Metanephros (tissue), 2 donors: Measurements from ENCODE around the gene KSR2.

GRCh38 chr12:115872783-115873875, 404.4 kb downstream of the MED13L start:
- RAMPAGE, long total RNA = no peak

- RAMPAGE, long total RNA = no peak
Measured at GRCh38 chr12:115944718-115945541, 332.6 kb downstream of the MED13L start.

GRCh38 chr12:116002657-116003344, 274.7 kb downstream of the MED13L start:
- RAMPAGE, long total RNA = no peak

DNA sequence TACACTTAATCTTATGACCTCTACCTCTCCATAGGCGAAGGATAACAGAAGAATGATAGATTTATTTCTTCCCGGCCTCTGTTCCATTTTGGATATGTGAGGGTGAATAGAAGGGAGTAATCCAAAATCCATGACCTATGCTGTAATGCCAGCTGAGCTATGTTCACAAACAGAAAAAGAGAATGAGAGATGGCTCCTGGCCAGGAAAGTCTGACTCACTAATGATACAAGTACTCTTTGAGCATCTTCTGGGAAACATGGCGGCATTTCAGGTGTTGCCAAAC, 55.2 kb downstream of the MED13L start:
- RAMPAGE, long total RNA = no peak

DNA sequence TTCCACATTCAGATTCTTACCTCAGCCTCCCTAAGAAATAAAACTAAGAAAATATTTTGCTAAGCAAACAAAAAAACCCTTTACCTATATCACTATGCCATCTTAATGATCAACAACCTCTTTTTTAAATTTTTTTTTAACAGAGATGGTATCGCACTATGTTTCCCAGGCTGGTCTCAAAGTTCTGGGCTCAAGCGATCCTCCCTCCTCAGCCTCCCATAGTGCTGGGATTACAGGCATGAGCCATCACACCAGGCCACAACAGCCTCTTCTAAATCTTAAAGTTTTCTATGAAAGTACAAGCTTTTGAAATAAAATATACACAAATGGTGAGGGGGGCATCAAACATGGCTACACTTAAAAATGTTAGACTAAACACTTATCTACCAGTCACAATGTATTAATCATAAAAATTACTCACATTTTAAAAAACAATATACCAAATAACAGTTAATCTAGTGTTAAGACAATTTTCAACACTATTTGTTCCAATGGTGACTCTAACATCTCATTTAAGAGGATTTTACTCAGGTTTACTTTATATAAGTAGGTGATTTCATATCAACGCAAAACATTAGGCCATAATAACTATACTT, 48.6 kb downstream of the MED13L start:
- RAMPAGE, long total RNA = no peak

- RAMPAGE, long total RNA = no peak
Measured at GRCh38 chr12:116274690-116275324, 2.7 kb downstream of the MED13L start.

DNA sequence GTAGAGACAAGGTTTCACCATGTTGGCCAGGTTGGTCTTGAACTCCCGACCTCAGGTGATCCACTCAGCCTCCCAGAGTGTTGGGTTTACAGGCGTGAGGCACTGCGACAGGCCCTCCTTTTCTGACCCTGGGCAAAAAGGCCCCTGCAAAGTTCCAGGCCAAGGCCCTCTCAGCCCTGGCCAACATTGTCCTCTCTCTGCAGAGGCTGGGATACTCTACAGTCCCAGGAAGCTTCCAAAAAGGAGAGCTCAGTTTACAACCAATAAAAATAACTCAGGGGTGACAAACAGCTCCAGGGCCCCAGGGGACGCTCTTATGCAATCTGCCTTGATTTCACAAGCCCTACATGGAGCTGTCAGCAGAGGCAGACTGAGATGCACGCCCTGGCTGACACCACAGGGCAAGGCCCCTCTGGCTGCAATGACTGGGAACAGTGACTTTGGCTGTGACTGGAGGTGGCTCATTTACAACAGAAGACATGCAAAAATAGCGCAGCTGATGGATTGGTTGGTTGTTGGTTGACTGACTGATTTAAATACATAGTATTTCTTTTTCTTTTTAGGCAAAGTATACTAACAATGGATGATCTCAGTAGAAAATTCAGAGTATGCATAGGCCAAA, 129.0 kb upstream of the MED13L start:
- RAMPAGE, long total RNA = no peak

GRCh38 chr12:116434143-116434627, 125.0 kb upstream of the MAP1LC3B2 start:
- RAMPAGE, long total RNA = no peak

DNA sequence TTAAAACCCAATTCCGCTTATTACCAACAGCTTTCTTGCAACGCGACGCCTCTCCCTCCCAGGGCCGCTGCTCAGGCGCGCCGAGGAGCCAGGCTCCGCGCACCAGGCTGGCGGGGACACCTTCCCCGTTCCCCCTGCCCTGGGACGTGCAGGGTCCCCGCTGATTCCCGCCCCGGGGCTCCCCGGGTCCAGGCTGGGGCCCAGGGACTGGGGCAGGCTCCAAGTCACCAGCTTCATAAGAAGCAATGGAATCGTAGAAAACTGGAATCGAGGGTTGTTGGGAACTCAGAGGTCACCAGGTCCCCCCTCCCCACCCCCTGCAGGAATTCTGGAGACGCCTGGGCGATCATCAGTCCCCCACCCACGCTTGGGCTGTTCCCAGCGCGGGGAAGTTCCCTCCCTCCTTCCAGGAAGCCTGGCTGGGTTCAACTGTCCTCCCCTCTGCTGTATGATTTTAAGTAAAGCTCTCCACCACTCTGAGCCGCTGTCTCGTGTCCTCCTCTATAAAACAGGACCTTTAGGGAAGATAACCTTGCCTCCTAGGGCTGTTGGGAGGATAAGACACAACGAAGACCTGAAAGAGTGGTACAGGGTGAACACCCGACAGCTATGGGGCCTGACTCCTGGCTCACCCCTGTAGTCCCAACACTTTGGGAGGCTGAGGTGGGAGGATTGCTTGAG, 50.4 kb upstream of the MAP1LC3B2 start:
- RAMPAGE, long total RNA = no peak

GRCh38 chr12:116551693-116552186, 7.4 kb upstream of the MAP1LC3B2 start:
- RAMPAGE, long total RNA = no peak

- RAMPAGE, long total RNA = no peak
Measured at GRCh38 chr12:116604080-116604476, 44.9 kb downstream of the MAP1LC3B2 start.

- RAMPAGE, long total RNA = no peak
Measured at GRCh38 chr12:116821089-116821872, 60.0 kb downstream of the HRK start.

DNA sequence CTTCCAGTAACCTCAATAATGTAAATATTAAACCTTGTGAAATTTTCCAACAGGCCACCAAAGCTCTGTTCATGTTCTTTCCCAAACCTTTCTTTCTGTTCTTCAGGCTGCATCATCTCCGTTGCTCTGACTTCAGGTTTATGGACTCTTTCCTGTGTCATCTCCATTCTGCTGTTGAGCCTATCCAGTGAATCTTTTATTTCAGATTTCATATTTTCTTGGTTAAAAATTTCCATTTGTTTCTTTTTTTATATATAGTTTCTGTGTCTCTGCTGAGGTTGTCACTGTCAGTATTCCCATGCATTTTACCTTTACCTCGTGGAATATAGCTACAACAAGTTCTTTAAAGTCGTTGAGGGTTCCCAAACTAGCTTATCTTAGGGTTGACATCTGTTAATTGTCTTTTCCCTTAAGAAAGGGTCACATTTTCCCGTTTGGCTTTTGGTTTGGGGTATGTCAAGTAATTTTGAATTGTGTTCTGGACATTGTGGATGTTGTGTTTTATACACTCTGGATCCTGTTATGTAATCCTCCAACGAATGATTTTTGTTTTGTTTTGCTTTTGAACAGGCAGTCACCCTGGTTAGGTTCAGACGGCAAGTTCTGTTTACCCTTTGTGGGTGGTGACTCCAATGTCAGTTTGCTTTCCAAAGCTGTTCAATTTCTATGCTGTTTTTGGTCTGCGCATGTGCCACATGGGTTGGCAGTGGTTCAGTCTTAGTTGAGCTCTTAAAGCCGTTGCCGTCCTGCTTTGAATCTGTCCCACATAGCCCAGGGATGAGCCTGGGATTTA, 85.0 kb downstream of the TESC start:
- RAMPAGE, long total RNA = no peak

GRCh38 chr12:117030430-117031107, 68.6 kb downstream of the TESC start:
- RAMPAGE, long total RNA = no peak

DNA sequence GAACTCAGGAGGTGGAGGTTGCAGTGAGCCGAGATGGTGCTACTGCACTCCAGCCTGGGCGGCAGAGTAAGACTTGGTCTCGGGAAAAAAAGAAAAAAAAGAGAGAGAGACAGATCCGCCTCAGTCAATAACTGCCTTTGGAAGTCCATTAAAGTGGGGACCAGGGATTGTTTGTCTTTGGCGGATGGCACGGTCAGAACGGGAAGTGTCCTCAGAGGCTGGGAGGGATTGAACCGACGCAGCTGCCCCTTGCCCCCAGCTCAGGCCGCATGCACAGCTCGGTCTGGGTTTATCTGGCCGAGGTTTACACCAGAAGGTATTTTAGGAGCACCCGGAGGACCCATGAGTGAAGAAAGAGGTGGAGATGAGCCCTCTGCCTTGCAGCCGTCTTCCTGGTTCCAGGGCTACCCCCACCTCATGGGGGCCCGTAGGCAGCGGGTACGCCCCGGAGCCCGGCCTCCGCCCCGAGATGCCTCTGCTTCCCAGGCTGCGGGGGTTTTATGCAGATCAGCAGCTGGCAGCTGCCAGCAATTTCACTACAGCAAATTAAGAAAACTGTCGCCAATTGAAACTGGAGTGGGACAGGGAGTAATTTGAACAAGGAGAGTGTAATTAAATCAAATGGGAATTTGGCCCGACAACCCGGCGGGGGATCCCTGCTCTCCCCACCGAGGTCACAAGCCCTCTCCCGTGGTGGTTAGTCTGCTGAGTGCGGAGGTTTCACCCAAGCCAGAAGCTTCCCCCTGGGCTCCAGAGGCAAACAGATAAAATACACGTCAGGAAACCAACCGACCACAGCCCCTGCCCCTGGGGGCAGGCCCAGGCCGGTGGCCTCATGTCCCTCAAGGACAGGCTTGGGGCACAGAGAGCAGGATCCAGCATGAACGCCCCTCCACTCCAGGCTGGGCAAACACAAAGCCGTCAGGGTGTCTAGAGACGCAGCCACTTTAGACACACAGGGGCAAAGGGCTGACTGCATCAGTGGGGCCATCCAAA, 54.1 kb downstream of the TESC start:
- RAMPAGE, long total RNA = no peak

DNA sequence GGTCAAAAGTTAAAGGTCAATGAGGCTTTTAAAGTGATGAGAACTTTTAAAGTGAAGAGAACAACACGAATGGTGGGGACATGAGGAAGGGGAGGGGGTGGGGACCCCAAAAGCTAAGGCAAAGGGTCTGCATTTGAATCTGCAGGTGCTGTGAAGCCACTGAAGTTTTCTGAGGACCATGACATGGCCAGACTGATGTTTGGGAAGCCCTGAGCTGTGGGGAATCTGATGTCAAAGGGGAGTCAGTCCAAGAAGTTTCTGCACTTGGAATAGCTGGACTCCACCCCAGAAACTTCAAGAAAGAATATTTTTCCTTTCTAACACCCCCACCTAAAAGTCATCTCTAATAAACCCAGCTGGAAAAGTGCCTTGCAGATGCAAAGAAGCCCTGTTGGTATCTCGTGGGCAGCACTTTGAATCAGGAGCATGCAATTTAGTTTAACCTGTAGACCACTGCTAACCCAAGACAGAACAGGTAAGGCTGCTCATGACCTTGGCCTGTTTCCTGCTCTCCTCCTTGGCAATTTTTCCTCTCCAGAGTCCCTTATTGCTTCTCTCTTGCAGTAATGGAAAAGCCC, 200.8 kb upstream of the NOS1 start:
- RAMPAGE, long total RNA = no peak

DNA sequence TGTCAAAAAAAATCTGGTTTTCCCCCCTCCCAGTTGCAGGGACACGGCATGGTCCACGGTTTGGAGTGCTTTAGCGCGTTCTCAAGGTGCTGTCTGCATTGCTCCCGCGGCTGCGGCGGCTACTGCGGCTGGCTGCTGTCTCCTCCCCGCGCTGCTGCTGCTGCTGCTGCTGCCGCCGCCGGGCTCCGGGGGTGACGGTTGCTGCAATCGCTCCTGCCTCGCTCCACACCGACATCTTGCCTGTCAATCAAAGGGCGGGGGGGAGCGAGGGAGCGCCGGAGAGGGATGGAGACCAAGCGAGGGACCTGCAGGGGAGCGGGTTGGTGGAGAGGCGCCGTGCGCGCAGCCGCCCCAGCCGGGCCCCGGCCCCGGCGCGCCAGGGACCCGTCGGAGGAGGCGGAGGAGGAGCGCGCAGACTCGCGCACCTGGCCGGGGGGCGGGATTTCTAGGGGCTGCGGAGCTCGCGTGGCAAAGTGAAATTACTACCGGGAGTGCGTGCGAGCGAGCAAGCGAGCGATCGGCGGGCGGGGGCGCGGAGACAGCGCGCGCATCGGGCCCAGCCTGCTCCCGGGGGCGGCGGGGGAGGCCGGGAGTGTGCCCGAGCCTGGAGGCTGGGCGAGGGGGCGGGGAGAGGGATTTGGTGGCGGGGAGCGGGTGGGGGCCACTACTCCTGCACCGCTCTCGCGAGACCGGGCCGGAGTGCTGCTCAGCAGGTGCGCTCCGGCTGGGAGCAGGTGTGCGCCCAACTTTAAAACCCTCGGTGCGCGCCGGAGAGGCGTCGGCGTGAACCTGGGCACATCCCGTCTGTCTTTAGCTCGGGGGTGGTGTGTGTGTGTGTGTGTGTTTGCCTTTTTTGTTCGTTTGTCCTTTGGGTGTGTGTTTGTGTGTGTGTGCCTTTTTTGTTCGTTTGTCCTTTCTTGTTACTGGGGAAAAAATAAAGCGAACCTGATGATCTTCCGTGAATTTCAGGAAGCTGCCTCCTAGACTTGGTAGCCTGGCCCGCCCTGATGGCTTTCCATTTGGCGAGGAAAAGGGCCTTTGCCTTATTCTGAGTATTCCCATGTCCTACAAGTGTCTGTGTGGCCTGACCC, at the start of gene KSR2:
Gene KSR2 (minus strand): TSS at position 249 of the 1,091 bp plus-strand sequence.
- RAMPAGE, long total RNA = no peak

DNA sequence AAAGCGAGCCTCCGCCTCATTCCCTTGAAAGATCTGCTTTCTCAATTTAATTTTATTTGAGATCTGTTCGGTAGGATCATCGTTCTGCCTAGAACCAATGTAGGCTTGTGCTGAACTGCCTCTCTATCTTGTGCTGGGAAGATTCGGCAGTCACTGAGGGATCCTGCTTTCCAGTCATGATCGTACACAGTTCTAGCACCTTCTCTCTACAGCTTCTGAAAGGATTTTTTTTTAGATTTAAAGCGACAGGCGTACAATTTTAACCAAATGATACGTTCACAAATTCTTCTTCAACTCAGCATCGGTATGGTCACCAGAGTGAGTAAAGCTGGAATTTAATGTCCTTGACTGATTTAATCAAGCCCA, 54.4 kb downstream of the PEBP1 start:
- RAMPAGE, long total RNA = no peak

DNA sequence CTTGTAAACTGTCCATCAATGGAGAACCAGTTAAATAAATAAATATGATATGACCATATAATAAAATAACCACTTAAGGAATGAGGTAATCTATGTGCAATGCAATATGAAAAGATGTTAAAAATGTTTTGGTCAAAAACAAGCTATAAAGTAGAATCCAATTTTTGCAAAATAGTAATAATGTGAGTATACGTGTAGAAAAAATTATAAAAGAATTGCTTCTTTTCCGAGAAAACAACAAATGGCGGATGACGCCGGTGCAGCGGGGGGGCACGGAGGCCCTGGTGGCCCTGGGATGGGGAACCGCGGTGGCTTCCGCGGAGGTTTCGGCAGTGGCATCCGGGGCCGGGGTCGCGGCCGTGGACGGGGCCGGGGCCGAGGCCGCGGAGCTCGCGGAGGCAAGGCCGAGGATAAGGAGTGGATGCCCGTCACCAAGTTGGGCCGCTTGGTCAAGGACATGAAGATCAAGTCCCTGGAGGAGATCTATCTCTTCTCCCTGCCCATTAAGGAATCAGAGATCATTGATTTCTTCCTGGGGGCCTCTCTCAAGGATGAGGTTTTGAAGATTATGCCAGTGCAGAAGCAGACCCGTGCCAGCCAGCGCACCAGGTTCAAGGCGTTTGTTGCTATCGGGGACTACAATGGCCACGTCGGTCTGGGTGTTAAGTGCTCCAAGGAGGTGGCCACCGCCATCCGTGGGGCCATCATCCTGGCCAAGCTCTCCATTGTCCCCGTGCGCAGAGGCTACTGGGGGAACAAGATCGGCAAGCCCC, 110.1 kb downstream of the PEBP1 start:
- RAMPAGE, long total RNA = no peak

DNA sequence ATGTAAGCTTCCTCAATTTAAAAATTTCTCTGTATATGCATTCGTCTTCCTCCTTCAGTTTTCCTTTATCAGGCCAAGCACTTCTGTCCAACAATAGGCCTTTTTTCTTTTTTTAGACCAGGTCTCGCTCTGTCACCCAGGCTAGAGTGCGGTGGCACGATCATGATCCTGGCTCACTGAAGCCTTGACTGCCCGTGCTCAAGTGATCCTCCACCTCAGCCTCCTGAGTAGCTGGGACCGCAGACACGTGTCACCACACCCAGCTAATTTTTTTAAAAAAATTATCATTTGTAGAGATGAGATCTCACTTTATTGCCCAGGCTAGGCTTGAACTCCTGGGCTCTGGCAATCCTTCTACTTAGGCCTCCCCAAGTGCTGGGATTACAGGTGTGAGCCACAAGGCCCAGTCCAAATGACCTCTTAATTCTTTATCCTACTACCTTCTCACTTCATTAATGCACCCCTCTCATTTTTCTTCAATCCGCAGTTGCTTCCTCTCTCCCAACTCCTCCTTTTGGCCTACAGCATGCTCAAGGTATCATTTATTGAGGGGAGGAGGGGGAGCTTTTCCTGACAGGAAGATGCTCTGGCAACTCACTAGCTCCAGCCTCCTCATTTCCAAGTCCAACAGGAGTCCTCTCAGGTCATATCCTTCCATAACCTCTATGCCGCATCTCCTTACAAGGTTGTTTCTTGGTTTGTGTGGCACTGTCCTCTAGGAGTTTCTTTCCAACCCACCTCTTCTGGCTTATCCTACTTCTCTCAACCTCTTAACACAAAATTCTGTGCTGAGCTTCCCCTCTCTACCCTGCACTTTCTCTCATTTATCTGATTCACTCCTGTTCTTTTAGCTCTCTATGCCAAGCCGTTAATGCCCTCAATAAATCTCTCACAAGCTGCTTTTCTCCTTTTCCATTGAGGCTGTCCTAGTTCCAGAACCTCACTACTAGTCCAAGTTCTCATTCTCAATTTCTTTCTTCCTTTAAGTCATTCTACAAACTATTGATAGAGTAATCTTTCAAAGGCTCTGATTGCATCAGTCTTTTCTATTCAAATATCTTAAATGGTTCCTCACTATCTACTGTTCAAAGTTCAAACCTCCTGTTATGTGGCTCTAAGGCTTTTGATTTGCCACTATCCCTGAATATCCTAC, 25.4 kb downstream of the TAOK3 start:
- RAMPAGE, long total RNA = no peak